Ascending aorta (tissue), 1 donor: ENCODE data around the gene NCOR2.

DNA sequence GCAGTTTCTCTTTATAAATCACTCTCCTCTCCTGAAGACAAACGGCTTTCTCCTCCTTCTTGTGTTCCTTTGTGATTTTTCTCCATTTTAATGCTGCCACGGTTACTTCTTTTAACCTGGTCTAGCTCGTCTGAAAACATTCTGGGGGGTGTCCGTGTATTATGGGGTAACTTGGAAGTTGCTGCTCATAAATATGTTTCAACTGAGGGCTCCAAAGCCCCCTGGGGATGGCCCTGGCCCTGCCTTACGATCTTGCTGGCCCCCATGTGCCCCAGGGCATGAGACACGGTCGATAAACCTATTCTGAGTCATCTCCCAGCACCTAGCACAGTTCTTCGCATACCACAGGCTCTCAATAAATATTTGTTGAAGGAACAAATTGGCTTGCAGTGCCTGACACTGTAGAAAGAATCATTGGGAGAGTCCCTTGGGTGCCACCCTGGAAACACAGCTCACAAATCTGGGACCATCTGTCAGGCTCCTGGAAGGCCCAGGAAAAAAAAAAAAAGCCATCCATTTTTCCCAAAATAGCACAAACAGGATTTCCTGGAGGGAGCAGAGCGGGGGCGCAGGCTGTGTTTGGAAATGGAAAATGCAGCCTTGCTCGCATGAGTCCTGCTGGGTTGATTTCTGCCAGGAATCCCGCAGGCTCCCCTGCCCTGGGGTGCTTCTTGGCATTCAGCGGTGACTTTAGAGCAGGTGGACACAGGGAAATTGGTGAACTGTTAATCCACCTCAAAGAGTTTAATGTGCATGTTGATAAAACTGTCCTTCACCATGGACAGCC is 106.4 kb upstream of the RFLNA start:
- PRO-cap: no peak

DNA sequence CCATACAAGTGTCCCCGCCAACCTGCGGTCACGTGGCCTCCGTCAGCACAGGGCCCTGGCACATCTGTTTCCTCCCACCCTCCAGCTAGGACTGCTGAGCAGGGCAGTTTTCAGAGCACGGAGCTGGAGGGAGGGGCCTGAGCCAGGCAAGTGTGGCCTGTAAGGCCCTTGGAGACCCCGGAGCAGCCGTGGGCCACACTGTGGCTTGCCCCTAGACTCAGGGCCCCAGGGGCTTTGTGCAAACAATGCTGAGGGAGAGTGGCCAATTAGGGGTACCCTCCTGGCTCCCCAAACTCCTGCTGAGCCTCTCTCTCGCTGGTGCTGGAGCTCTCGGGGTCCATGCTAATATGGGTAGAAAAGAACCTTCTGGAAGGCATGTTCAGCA is 16.9 kb upstream of the RFLNA start:
- PRO-cap: no peak

GRCh38 chr12:124336981-124337381 is 42.1 kb downstream of the RFLNA start:
- PRO-cap: no peak

GRCh38 chr12:124370006-124370426 is 75.1 kb downstream of the RFLNA start:
- PRO-cap: no peak

DNA sequence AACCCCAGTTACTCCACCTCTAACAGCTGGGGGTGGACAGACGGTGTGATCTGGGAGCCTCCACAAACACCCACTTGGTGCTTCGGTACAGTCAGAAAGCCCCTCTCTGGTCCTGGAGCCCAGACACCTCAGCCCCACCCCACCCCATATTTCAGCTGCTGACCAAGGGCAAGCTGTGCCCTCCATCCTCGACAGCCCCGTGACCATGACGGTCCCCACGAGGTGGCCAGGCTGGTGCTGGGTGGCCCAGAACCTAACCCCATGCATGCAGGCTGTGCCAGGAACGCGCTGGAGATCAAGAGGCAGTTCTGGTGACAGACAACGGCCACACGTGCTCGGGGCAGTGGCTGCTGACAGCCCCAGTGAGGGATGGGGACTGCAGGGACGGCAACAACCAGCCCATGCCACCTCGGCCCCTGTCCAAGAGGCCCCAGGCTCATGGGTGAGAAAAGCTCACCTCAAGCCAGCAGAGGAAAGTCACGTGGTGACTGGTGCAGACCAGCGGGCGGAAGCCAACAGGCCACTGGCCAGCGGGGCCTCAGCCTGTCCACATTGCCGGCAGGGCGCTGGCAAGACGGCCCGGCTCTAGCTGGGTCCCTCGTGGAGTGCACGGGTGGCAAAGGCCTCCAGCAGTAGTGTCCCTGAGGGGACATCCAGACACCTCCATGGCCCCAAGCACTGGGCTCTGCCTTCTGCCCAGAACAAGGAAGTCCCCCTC is 134.3 kb downstream of the NCOR2 start:
- PRO-cap: no peak

DNA sequence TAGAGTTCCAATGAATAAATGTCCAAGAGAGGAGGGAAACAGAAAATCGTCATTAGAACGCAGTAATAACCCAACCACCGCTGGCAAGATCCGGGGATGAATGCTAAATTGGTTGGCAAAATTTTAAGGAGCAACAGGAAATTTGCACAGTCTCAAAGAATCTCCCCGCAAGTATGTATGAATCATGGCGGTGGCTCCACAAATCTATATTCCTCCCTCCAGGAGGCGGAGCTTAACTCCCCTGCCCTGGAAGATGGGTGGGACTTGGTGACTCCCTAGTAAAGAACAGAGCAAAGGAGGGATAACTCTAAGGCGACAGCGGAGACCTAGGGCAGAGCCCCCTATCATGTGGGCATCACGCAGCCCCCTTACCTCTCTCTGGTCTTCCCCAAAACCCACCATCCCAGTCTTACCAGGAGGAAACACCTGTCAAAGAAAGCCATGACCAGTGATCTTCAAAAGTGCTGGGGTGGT is 125.9 kb downstream of the NCOR2 start:
- PRO-cap: no peak

DNA sequence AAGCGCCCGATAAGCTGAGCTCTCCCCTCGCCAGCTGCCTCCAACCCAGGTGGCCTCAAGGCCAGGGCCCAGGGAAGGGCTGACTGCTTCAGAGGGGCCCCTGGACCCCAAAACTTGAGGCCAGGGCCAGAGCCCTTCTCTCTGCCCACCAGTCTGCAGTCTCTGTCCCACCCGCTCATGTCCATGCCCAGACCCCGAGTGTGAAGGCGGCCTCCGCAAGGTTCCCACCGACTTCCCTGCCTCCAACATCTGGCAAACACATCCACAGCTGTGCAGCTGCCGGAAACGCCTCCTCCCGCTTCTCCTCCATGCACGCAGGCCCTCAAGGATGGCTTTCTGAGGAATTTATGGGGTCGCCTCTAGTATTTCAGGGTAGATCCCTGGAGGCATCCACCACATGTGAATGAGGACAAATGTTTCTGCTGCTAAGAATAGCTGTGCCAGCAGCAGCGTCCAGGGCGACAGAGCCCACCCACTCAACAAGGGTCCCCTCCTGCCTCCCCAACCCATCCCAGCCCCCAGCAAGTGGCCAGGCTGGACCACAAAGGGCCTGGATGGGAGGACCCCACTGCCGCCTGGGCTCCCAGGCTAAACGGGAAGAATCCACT is 59.7 kb downstream of the NCOR2 start:
- PRO-cap: no peak

DNA sequence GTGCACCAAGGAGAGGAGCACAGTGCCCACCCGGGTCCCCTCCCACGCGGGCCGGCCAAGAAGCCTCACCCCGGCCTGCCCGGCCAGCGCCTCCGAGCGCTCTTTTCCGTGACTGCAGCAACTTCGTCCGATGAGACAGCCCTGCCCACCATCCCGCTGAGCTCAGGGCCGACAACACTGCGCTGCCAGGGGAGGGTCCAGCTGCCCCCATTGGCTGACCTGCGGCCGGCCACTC is 49.8 kb downstream of the NCOR2 start:
- PRO-cap: no peak

DNA sequence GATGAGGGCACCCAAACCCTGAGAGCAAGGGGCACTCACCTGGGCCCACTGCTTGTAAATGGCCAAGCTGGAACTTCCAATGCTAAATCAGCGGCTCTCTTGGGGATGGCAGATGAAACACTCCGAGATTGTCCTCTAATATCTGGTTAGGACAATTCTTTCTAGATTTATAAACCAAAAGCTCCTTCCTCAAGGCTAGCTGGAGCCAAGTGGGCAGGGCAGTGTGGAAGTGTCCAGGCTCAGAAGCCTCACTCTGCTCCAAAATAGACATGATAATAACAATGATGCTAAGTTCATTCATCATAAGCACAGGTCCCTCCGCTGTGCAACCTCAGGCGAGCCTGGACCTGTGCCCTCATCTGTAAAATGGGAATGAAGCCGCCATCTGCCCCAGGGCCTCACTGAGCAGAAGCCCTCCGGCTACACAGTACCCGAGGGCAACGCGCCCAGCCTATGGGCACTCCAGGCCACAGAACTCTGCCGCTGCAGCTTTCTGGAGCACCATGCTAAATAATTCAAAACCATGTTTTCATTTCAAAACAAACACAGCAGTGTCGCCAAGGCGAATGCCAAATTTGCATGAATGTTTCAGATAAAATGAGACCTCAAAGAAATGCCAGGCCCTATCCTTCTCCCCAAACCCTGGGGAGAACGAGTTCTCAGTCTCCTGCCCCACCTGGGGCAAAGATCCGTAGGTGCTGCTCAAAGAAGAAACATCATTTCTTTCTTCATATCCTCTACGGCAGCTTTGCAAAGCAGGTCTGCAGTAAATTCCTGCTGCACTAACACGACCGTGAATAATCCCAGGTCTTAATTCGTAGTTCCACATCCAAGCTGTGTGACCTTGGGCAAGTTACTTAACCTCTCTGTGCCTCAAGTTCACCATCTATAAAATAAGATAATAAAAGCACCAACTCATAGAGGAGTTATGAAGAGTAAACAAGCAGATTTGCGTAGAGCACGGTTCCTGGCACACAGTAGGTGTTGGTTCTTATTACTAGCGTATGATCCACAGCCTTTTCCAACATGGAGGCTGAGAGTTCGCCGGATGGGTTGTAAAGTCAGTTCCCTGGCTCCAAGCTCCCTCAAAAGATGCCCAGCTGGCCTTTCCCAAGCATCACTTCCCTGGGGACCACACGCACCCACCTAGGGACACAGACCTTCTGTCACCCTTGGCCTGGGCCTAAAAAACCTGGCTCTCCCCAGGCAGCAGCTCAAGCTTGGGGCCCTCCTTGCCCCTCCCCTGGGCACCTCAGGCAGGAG is 3.9 kb downstream of the NCOR2 start:
- PRO-cap: no peak

GRCh38 chr12:124566848-124566946 is 715 bp downstream of the NCOR2 start:
- PRO-cap: no peak

DNA sequence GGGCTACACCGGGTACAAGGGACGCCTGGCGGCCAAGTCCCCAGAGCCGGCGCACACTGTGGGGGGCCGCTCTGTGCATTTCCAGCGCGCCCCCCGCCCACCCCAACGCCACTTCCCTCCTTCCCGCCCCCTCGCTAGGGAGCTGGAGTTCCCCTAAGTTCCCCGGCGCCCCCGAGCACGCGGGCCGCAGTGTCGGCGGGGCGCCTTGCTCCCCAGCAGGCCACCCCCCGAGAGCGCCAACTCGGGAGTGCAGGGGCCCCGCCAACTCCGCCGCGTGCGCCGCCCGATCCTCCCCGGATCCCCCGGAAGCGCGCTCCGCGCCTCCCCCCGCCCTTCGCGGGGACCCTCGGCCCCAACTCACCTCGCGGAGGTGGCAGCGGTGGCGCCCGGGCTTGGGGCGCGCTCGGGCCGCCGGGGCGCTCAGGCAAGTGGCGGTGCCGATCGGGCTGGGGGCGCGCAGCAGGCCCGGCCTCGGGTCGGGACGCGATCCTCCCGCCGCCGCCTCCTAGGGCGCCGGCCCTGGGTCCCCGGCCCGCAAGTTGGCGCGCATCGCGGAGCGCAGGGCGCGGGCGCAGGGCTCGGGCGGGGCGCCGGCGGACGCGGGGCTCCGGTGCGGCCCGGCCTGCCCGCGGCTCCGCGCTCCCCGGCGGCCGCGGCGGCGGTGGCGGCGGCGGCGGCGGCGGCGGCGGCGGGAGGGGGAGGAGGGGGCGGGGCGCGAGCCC is at the start of gene NCOR2:
TSS of gene NCOR2 (minus strand) at position 666 of the 722 bp plus-strand sequence.
- PRO-cap: unidirectional peak, minus-strand start at position 636 of the sequence

DNA sequence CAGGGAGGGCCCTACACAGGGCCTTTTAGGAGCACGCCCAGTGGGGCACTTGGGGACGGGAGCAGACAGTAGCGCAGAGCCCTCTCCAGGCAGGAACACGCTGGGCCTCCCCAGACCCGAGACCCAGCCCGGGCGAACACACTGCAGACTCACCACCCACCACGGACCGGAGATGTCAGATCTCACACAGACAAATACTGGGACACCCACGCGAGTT is 529 bp upstream of the NCOR2 start:
- PRO-cap: no peak

- PRO-cap: no peak
Measured at GRCh38 chr12:124592439-124593147, 25.2 kb upstream of the NCOR2 start.

DNA sequence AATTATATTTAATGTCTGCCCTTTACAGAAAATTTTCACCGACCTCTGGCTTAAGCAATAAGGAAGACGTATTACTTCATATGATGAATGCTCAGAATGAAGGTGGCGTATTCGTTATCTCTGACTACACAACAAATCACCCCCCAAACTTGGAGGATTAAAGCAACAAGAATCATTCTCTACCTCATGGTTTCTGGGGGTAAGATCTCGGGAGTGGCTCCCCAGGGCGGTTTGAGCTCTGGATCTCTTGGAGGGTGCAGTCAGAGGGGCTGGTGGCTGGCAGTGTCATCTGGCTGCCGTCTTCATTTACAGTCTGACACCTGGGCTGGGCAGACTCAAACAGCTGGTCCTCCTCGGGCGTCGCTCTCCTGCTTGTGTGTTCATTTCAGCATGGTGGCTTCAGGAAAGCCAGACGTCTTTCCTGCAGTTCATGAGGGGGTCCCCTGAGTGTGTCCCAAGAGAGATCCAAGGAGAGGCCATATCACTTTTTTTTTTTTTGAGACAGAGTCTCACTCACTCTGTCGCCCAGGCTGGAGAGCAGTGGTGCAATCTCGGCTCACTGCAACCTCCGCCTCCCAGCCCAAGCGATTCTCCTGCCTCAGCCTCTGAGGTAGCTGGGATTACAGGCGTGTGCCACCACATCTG is 66.5 kb upstream of the NCOR2 start:
- PRO-cap: no peak

GRCh38 chr12:124646318-124647005 is 79.0 kb upstream of the NCOR2 start:
- PRO-cap: no peak

- PRO-cap: no peak
Measured at GRCh38 chr12:124667517-124668073, 100.2 kb upstream of the NCOR2 start.

DNA sequence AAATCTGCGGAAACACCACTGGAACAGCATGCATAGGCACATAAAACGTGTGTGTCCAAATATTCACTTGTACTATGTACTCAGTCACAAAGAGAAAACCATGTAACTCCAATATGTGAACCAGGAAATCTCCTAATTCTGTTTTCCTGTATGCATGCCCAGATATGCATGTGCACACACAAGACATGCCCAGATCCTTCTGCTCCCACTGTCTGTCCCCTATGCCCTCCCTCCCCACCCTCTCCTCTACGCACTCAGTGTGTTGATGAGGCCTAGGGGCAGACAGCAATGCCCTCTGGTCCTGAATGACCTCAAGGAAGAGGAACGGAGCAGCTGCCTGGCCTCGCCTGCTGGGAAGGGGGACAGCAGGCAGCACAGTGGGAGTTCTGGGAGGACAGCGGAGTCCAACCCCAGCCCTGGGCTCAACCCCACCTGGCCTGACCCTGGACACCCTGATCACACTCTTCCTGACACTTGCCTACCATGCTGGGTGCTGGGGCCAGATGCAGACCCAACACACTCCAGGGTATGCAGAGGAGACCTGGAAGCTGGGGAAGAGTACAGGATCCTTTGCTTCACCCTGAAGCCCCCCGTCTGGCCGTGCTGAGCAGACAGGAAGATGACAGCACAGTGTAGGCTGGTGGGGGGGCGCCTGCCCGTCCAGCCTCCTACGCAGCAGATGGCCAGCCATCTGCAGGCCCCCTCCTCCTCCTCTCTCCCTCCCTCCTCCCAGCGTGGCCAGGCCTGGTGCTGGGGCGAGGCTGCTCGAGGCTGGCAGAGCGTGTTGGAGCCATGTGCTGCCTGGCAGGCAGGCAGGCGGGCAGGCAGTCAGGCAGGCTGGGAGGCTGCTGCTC is 106.6 kb upstream of the NCOR2 start:
- PRO-cap: no peak

- PRO-cap: no peak
Measured at GRCh38 chr12:124681114-124681825, 113.9 kb upstream of the NCOR2 start.

DNA sequence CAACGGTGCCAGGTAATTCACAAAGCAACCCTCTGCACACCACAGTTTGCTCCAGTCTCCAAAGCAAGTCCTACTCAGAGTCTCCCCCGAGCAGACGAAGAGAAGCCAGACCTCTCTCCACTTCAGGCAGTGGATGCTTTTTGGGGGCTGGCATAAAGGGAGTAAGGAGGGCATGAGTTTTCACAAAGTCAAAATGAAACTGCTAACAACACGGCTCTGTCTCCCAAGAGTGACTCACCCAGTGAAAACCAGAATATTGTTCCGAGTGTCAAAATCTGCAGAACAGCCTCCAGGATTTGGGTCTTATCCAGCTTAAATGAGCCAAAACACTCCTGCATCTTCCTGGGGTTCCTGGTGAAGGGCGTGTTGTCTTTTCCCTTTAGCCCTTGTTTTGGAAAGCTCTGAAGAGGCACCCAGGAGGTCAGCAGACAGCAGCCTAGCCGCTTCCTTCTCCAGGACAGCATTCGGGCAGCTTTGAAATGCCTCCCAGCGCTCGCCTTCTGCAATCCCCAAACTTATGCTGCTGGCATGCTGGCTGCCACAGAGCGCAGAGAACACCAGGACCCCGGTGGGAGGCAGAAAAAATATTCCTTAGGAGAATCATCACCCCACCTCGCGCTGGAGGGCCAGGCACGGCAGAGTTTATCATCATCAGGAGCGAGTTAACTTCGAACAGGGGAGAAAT is 117.6 kb upstream of the NCOR2 start:
- PRO-cap: no peak

DNA sequence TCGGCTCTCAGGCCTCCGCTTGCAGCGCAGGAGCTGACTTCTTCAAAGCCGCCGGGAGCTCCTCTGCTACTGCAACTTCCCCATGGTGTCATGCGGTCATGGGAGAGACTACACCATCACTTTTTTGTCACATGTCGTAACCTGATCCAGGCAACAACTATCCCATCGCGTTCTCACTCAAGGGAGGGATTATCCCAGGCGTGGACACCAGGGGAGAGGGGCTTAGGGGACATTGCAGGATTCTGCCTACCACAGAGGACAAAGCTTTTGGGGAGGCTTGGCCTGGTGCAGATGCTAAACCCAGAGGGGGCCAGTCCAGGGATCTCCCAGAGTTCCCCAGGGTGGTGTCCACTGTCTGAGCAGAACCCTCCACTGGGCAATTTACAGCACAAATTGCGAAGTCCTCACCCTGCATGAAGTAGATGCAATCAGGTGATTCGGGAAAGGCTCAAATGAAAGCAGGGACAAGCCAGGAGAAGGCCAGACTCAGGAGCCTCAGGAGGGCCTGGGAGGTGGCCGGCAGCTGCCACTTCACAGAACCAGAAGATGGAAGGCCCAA is 129.1 kb downstream of the SCARB1 start:
- PRO-cap: no peak